SP-49 (cell line): ENCODE measurements around the gene ETV7.

GRCh38 chr6:36120870-36121422 lies 9.4 kb upstream of the MAPK13 start:
- PRO-cap, result no peak

GRCh38 chr6:36121423-36121771 lies 8.9 kb upstream of the MAPK13 start:
- PRO-cap, result no peak

- PRO-cap, result no peak
These were observed 26.4 kb downstream of the BRPF3 start for GRCh38 chr6:36222907-36223417.

GRCh38 chr6:36270219-36270736 lies 418 bp downstream of the PNPLA1 start:
- PRO-cap, result no peak

GRCh38 chr6:36319412-36319820 lies 17.3 kb downstream of the BNIP5 start:
- PRO-cap, result no peak

- PRO-cap, result no peak
These were observed 6.6 kb upstream of the BNIP5 start for GRCh38 chr6:36343408-36343607.

- PRO-cap, result no peak
These were observed at the start of gene ETV7 for GRCh38 chr6:36387454-36388141. ETV7 (minus strand) TSS chr6:36387669.

GRCh38 chr6:36491320-36492147 lies 48.7 kb downstream of the KCTD20 start:
- PRO-cap, result no peak

DNA sequence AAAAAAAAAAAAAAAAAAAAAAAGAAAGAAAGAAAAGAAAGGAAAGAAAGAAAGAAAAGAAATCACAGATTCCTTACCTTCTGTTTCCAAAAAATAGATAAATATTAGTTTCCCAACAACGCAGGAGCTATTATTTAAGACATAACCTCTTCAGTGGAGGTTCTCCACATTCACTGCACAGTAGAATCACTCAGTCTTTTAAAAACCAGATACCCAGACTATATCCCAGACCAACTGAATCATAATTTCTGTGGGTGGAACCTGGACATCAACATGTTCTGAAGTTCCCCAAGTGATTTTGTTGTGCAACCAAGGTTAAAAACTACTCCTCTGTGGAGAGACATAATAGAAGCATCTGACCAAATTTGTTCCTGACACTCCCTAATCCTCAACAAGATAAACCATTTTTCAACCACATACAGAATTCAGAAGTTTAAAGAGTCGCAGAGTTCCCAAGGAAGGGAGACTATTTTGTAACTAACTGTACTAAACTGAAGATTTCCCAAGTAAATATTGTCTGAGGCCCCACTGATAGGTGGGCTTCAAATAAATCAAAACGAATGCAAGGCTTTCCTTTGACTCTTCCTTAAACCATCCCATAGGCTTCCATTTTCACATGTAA lies 42.3 kb downstream of the STK38 start:
- PRO-cap, result no peak

GRCh38 chr6:36594860-36595365 lies 751 bp downstream of the SRSF3 start:
- PRO-cap, result no peak

- PRO-cap, result no peak
These were observed 13.6 kb downstream of the SRSF3 start for GRCh38 chr6:36607484-36608428.

DNA sequence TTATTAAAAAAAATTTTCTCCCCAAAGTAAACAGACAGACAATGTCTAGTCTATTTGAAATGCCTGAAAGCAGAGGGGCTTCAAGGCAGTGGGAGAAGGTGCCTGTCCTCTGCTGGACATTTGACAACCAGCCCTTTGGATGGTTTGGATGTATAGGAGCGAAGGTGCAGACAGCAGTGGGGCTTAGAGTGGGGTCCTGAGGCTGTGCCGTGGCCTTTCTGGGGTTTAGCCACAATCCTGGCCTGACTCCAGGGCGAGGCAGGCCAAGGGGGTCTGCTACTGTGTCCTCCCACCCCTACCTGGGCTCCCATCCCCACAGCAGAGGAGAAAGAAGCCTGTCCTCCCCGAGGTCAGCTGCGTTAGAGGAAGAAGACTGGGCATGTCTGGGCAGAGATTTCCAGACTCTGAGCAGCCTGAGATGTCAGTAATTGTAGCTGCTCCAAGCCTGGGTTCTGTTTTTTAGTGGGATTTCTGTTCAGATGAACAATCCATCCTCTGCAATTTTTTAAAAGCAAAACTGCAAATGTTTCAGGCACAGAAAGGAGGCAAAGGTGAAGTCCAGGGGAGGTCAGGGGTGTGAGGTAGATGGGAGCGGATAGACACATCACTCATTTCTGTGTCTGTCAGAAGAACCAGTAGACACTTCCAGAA lies 1.4 kb upstream of the CDKN1A start:
- PRO-cap, result no peak

DNA sequence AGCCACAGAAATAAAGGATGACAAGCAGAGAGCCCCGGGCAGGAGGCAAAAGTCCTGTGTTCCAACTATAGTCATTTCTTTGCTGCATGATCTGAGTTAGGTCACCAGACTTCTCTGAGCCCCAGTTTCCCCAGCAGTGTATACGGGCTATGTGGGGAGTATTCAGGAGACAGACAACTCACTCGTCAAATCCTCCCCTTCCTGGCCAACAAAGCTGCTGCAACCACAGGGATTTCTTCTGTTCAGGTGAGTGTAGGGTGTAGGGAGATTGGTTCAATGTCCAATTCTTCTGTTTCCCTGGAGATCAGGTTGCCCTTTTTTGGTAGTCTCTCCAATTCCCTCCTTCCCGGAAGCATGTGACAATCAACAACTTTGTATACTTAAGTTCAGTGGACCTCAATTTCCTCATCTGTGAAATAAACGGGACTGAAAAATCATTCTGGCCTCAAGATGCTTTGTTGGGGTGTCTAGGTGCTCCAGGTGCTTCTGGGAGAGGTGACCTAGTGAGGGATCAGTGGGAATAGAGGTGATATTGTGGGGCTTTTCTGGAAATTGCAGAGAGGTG lies 744 bp upstream of the CDKN1A start:
- PRO-cap, result no peak

- PRO-cap, result no peak
These were observed 43.1 kb downstream of the RAB44 start for GRCh38 chr6:36740445-36741312.

GRCh38 chr6:36753142-36753557 lies 55.5 kb downstream of the RAB44 start:
- PRO-cap, result no peak

- PRO-cap, result no peak
These were observed 13.3 kb downstream of the CPNE5 start for GRCh38 chr6:36825944-36826317.

DNA sequence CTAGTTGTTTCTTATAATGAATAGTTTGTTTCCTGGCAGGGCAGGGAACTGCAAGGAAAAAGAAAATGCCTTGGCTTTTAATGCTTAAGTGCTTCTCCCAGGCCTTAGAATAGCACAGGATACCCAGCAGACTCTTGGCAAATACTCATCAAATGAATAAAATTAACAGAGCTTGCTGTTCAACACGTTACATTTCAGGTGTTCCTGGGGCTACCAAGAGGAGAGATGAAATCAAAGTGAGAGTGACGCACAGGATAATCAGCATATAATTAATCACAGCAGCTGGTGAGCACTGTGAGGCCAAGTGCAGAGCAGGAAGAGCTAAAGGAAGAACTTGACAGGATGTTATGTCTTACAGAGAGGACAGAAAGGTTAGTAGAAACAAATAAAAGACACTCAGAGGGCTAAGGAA lies 8.8 kb downstream of the PPIL1 start:
- PRO-cap, result no peak

- PRO-cap, result no peak
These were observed 3.0 kb downstream of the PPIL1 start for GRCh38 chr6:36871682-36872020.

DNA sequence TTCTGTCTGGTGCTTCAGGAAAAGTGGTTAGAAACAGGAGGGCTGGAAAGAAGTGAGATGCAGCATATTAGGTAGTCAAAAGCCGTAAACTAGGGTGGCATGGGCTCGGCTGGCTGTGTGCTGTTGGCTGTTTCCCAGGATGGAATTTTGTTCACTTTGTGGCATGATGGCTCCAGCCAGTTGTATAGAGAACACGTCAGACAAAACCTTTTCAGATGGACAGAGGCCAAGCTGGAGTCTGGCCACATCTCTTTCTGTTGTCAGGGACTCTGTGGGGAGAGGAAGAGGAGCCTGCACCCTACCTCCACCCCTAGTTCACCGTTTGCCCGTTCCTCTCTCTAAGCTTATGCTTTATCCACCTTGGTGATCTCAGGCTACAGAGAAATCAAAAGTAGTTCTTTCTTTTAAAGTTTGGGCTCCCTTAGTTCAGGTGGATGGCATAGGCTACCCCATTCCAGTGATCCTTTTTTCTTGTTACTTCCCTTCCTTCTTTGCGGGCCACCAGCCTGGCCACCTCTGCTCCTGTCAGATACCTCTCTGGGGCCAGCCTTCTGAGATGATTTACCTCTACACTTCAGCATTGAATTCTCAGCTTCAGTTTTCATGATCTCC lies 22.1 kb downstream of the C6orf89 start:
- PRO-cap, result no peak

DNA sequence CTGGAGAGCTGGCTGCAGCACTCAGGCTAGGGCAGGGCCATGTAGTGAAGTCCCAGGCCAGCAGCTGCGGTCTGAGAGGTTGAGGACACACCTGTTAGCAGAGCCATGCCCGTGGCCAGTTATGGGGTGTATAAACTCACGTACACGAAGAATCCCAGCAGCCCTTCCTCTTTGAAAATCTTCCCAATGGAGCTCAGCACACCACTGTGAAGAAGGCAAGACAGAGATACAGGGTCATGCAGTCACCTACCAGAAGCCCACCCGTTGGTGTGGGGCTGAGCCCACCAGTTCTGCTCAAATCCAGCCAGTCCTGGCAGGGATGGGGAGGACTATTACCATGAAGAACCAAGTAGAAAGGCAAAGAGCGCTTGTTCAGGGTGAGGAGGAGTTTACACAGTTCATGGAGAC lies 10.5 kb downstream of the MTCH1 start:
- PRO-cap, result no peak